Placental pericyte (primary cell): ENCODE results near the gene PREX1.

GRCh38 chr20:46362986-46363516, 1.2 kb downstream of the SLC35C2 start:
- CAGE, long polyA plus RNA: no peak

GRCh38 chr20:46568564-46569149, 18.2 kb upstream of the OCSTAMP start:
- CAGE, long polyA plus RNA: no peak

DNA sequence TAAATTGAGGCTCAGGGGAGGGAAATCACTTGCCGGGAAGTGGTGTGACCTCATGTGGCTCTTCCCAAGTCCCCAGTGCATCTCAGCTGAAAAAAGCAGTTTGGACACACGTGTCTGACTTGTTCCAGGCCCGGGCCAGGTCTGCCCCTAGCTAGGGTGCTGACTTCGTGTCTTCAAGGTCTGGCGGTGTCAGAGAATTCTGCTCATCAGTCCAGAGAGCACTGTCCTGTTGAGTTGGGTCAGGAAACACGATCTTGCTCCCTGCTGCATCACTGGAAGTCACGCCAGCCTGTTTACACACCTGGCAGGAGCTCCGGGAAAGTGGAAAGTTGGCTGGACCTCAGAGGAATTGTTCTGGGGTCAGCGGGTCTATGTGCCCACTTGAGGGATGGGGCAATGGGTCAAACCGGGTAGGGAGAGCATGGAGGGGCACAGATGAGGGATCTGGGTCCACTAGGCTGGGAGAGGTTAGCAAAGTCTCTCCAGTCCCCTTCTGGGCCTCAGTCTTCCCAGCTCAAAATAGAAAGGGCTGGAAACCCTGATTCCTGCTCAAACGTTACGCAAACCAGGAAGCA, 10.5 kb downstream of the SLC13A3 start:
- CAGE, long polyA plus RNA: no peak

DNA sequence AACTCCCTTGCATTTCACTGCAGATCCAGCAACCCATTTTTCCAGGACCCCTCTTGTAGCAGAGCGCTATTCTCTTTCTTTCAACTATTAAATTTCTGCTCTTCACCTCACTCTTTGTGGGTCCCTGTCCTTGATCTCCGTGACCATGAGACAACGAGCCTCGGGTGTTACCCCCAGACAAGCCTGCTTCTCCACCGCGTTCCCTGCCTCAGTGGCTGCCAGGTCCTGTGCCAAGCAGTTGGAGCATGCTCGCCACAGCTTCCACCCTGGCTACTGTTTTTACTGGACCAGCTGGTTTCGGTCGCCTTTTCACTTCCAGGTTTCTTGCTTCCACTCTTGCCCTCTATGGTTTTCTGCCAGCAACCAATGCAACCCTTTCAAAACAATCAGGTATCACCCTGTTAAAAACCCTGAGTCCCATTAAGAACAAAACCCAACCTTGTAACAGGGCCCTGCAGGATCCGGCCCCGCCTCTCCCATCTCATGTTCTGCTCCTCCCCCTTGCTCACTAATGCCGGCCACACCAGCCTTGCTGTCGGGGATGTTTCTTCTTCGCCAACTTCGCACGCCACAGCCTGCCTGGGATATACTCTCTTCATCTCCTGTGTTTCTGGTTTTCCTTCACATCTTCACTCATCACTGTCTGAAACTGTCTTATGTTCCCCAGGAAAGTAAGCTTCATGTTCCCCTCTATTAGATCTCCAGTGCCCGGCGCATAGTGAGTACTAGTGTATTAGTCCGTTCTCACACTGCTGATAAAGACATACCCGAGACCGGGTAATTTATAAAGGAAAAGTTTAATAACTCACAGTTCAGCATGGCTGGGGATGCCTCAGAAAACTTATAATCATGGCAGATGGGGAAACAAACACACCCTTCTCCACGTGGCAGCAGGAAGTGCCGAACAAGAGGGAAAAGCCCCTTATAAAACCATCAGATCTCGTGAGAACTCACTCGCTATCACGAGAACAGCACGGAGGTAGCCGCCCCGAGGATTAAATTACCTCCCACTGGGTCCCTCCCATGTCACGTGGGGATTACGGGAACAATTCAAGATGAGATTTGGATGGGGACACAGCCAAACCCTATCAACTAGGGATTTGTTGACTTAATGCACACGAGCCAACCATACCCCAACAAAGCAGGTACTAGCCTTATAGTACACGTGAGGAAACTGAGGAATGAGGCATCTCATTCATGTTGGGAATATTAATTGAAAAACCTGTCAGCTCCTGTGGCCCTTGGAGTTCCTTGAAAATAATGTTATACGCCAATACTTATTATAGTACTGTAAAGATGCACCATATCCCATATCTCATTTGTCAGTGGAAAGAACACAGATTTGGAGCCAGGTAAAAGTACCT, 5.2 kb downstream of the TP53RK start:
- CAGE, long polyA plus RNA: no peak

DNA sequence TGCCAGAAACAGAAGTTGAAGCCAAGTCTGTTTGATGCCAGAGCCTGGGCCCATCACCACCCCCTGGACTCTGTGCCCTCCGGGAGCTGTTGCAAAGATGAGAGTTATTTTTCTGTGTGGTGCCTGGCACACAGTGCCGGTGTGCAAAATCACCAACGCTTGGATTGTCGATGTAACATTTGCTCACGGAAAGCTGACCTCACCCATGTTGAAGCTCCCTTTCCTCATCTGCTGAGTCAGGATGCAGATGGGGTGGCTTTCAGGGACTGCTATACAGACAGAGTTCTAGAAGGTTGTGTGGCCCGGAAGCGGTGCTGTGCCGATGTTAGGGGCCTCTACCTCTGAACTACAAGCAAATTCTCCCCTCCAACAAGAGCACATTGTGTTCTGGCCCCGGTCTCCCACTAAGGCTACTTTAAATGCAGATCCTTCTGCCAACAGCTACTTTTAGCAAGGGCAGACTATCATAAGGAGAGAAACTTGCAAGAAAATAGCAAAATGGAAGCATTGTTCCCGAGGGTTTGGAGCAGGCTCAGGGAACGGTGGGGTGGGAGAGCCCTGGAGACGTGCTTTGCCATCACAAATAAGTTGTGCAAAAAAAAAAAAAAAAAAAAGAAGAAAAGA, 34.0 kb downstream of the EYA2 start:
- CAGE, long polyA plus RNA: no peak

- CAGE, long polyA plus RNA: no peak
Measured at GRCh38 chr20:47249244-47250047, 107.1 kb downstream of the ZMYND8 start.

- CAGE, long polyA plus RNA: no peak
Measured at GRCh38 chr20:47275415-47275991, 81.0 kb downstream of the ZMYND8 start.

GRCh38 chr20:47400681-47401071, 44.2 kb upstream of the ZMYND8 start:
- CAGE, long polyA plus RNA: no peak

DNA sequence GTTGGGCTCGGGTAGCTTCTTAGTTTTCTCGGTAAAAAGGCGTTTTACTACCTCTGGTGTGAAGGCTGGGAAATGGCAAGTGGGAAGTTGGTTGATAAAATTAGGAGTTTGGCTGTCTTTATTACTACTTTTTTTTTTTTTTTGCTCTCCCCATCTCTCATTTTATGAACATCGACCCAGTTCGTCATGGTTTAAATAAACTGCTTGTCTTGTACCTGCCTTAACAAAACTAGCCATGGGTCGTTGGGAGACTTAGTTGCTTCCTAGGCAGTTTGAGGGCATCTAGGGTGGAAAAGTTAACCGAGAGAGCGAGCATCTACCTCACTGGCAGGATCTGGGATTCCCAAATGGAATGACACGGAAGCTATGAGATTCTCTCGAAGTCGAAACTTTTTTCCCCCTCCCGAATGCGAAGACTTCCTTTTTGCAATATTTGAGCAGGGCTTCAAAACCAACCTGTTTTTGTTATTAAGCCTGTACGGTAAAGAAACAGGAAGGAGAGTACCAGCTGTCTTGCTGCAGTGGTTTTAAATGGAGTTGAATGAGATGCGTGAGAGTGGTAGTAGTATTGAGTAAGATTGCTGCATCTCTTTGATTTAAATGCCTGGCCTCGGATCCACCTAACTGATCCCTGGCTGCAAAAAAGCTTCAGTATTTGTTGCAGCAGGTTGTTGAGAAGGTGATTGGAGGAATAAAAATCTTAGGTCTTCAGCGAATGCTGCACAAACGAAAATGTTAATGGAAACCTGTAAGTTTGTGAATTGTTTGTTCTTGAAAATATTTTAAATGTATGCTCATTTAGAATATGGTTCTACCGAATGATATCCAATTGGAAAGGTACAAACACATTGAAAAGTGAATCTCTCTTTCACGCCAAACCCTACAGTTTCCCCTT, 1.1 kb downstream of the NCOA3 start:
- CAGE, long polyA plus RNA: no peak

GRCh38 chr20:47610373-47610811, 108.7 kb downstream of the NCOA3 start:
- CAGE, long polyA plus RNA: no peak

DNA sequence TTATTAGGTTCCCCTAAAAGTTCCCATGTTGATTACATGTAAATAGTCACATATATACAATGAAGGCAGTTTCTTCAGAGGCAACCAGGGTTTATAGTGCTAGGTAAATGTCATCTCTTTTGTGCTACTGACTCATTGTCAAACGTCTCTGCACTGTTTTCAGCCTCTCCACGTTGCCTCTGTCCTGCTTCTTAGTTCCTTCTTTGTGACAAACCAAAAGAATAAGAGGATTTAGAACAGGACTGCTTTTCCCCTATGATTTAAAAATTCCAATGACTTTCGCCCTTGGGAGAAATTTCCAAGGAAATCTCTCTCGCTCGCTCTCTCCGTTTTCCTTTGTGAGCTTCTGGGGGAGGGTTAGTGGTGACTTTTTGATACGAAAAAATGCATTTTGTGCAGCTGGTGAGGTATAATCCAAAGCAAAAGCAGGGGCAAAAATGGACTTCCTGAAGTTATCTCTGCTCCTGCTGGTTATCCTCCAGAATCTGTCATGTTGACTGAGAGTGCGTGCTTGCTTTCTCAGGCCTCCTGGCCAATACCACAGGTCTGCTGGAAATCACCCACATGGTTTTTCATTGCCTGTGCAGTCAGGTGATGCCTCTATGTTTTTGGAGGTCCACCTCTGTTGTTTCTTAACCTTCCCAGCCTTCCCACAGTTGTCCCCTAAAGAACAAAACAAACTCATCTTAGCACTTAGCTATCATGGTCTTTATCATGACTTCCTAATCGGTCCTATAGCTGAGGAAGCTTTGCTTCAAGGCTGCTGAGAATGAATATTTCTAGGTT, 127.4 kb downstream of the SULF2 start:
- CAGE, long polyA plus RNA: no peak

DNA sequence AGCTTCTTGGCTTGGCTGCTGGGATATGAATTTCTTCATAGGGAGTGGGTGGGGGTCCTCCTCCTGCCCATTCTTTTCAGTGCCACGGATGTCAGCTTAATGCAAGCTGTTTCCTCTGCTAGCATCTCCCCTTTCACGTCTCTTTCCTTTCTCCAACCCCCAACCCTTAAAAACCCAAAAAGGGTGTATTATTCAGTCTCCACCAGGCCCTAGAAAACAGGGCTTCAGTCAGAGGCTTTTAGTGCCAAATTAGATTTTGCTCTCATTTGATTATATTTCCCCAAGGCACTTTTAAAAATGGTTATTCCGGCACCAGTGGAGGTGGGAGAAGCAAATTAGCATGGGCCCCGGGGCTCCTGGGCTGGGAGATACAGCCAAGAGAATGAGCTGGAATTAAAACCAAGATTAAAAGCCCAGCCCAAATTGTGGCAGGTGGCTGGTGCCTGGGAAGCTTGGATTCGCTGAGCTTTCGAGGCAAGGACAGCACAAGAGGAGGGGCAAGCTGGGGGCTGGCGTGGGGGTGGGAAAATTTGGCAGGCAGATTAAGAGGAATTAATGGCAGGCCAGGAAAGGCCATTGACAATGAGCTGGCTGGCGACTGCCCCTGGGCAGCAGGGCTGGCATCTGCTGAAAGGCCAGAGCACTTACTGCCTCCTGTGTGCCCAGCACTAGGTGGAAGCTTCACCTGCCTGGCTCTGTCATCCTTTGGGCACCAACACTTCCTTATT, 76.4 kb downstream of the SULF2 start:
- CAGE, long polyA plus RNA: no peak

DNA sequence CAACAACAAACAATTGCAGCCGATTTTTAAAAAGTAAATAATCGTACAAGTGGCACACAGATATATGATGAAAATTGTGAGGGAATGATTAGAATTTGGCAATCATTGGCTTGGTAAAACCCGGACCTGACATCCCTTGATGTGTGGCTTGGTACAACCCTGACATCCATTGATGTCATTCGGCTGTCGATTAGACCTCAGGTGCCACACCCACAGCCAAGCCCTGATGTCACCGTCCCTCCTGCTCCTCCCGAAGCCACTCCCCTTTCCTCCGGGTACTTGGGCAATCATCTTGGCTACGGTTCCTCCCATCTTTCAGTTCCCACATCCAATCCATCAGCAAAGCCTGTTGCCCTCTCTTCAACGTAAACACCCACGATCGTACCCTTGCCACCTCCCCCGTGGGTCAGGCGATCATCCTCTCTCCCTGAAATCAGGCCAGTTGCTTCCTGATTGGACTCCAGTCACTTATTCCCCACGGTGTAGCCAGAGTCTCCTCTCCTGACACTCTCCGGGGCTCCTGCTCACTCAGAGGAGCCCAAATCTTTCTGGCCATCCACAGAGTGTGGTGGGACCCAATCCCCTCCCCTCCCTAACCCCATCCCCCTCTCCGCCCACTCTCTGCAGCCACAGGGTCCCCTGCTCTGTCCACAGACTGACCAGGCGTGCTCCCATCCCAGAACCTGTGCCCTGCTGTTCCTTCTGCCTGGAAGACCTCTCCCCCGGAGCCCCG, 44.5 kb downstream of the SULF2 start:
- CAGE, long polyA plus RNA: no peak

DNA sequence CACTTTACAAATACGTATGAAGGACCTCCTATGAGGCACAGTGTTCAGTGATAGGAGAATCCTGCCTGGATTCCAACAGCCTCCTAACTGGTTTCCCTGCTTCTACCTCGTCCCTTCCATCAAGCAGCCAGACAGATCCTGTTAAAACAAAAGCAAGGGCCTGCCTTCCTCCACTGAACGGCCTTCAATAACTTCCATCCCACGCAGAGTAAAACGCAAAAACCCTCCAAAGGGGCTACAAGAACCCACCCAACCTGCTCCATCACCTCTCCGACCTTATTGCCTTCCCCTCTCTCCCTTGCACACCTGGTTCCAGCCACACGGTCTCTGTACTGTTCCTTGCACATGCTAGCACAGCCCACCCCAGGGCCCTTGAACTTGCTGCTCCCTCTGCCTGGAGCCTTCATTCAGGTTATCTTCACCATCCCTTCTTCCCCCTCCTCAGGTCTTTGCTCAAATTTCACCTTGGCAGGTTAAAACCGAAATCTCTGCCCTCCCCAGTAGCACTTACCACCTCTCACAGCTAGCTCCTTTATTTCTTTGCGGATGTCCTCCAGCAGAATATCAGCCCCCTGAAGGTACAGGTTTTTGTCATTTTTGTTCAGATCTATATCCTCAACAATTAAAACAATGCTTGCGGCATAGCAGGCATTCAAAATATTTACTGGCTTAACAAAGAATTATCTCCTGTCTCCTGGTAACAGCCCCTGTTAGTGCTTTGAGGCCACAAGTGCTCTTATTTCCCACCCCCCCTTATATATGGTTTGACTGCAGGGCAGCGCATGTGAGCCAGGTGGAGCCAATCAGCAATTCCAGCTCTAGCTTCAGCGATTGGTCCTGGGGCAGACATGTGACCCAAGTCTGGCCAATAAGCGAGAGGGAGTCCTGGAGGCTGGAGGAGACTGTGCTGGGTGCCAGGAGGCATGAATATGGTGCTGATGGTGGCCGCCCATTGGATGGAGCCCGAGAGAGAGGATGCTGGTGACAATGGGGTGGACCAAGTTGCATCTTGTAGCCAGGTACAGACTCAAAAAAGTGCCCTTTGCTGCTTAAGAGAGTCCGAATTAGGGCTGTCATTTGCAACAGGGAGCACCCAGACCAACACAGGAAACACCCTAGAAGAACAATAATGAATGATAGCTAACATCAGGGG, 21.2 kb downstream of the SULF2 start:
- CAGE, long polyA plus RNA: no peak

GRCh38 chr20:48684234-48685083, 143.3 kb downstream of the PREX1 start:
- CAGE, long polyA plus RNA: no peak

DNA sequence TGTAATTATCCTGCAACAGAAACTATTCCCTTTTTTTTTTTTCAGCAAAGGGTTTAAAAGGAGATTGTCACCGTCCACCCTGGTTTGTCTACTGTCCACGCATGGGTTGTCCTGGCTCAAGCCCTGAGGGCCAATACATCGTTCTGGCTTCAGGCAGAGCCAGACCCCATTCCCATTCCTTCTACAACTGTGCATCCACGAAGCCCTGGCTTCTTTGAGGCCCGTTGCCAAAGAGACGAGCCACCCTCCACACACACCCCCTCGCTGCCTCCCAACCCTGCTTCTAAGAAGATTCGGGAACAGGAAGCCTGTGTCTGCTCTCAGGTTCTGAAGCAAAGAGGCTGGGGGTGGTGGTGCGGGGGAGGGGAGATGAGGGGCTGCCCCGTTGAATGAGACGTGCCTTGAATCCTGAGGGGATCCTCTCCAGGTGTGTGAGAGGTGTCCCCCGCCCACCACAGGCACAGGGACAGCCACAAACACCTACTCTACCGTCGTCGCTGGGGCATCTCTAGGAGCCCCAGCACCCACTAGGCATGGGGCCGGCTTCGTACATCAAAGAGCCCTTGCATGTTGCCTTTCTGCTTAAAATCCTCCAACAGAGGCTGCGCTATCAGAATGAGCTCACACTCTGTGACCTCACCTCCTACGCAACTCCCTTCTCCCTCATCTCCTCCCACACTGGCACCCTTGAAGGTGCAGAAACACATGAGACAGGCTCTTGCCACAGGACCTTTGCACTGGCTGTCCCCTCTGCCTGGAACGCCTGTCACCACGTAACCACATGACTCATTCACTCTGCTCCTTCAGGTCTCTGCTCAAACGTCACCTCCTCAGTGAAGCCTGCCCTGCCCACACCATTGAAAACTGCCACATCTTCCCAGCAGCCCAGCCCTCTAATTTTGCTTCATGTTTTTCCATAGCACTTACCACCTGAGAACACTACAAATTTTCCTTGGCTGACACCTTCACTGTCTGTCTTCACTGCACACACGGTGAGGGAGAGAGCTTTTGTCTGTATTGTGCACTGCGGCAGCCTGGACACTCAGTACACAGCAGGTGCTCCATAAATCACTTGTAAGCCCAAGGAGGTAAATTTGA, 58.5 kb downstream of the PREX1 start:
- CAGE, long polyA plus RNA: no peak

DNA sequence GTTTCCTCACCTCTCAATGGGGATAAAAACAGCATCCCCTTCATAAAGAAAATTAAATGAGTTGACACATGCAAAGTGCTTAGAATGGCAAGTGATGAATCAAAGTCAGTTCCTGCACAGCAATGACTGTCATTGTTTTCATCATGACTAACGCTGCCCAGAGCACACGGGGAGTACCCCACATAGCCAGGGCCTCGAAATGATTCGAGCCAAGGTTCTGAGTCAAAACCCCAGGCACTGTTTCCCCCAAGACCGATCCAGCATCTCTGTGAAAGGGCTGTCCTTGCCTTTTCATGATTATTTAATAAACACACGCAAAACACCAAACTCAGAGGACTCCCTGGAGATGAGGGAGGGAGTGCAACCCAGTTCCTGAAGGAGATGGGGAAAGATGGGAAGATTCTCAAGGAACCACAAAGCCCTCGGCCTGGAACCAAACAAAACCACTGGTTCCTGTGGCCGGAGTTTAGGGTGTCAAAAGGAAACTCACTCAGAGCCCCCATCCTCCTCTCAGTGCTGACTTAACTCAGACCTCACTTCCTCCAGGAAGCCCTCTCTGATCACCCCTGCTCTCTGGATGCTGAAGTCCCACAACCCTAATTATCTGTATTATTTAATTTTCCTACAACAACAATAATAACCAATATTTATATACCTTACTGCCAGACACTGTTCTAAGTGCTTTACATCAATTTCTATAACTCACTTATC, 3.7 kb downstream of the PREX1 start:
- CAGE, long polyA plus RNA: no peak

- CAGE, long polyA plus RNA: no peak
Measured at GRCh38 chr20:48827762-48828875, at the start of gene PREX1. Gene PREX1, minus strand, starts transcription at chr20:48827999.

GRCh38 chr20:49035452-49036334, 10.4 kb upstream of the CSE1L start:
- CAGE, long polyA plus RNA: no peak

DNA sequence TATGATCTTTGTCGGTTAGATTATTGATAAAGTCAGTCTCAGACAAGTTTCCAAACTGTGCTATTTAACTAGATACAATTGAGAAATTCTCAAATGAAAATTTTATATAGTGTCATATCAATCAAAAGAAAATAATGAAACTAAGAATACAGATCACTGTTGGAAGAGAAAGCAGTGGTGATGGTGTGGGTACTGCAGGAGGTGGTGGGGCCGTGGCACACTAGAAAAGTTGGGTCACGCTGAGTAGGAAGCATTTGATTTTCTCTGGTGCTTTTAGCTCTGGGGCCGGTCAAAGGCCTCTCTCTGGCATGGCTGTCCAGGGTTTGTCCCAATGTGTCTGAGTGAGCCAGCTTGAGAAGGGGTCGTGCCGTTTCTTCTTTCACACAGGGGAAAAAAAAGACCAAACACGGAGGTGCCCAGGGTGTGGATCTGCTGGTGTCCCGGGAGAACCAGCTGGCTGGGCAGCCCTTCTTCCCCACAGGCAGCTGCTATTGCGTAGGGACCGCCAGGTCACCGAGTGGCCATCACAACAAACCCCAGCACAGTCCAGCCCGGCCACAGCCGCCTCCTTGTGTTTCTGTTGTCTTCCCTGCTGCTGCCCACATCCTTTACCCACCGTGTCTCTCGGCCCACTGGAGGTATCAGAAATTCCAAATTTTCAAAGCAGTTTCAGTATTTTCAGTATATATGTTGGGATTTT, 68.2 kb downstream of the CSE1L start:
- CAGE, long polyA plus RNA: no peak